Hair follicle dermal papilla cell (primary cell): Measurements from ENCODE around the genes KCNK18 and DENND10.

DNA sequence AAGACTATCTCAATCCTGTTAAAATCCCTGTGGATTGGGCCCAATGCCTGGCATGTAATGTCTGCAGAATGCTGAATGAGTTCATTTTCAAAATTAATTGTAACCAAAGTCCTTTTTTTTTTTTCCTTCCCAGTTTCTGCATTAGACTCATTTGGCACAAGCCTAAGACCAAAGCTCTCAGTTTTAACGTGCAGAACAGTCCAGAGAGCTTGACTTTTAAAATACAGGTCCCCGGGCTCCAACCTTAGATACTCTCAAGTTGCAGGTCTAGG is 105.6 kb downstream of the GFRA1 start:
- CAGE, long polyA plus RNA = no peak

GRCh38 chr10:116838223-116838770 is 11.0 kb upstream of the ENO4 start:
- CAGE, long polyA plus RNA = no peak

- CAGE, long polyA plus RNA = no peak
Observed at GRCh38 chr10:117197290-117197739, at the start of gene KCNK18. Gene KCNK18, plus strand, starts transcription at chr10:117197489.

DNA sequence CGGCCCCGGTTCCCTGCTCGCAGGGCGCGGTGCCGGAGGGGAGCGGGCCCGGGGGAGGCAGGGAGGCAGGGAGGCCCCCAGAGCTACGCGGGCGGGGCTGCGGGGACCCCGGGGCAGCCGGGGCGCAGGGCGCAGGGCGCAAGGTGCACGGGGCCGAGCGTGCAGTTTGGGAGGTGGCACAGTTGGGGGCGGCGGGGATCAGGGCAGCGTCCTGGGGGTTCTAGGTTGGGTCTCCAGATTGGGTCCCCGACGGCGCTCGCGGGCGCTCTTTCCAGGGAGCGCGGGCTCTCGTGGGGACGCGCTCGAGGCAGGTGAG is 271 bp downstream of the SLC18A2 start:
- CAGE, long polyA plus RNA = no peak

- CAGE, long polyA plus RNA = no peak
Observed at GRCh38 chr10:117287151-117288250, 46.6 kb downstream of the SLC18A2 start.

- CAGE, long polyA plus RNA = no peak
Observed at GRCh38 chr10:117358073-117358618, 17.1 kb downstream of the PDZD8 start.

DNA sequence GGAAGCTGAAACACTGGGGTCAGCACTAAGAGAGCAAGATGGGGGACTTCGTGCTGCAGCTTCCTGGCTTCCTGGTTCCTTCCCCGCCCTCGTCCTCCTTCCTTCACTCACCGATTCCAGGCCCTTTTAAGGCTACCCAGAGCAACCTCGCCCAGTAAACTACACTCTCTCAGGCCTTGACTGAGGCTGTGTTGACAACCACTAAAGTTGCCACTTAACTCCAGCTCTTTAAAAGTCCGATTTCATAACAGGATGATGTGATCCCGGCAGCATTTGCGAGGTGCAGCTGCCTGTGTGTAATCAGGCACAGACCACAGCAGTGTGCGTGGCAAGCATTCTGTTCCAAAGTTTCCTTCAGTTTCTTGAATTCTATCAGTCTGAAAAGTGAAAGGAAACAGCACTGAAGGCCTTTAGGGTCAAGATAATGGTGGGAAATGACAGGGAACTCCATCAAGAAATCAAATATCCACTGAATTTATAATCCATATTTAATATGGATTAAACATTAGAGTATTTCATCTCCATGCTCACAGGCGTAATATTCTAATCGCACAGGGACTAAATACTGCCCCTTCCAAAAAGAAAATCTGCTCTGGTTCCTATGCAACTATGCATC is 110.5 kb downstream of the RAB11FIP2 start:
- CAGE, long polyA plus RNA = no peak

DNA sequence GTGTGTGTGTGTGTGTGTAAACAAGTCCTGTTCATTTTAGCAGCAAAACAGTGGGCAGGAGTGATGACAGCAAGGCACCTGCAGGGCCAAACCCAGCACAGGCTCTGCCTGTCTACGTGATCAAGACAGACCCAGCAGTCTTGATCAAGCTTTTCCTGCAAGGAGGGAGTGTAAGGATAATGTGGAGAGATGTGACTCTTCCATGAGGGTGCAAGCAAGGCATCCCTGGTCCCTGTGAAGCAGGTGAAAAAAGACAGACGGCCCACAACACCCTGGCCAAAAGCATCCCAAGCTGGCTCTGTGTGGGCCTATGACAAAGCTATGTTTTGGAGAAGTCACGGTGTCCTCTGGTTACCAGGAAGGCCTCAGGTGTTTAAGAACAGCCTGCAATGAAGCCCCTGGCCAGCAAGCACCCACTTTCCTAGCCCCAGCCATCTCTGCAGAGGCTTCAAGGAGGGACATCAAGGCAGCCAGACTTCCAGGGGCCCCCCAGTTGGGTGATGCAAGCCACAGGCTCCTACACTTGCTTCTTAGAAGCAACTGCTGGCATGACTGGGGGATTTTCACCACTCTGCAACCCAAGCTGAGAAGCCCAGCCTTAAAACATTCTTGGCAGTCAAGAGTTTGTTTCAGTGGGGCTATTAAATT is 22.1 kb downstream of the RAB11FIP2 start:
- CAGE, long polyA plus RNA = no peak

DNA sequence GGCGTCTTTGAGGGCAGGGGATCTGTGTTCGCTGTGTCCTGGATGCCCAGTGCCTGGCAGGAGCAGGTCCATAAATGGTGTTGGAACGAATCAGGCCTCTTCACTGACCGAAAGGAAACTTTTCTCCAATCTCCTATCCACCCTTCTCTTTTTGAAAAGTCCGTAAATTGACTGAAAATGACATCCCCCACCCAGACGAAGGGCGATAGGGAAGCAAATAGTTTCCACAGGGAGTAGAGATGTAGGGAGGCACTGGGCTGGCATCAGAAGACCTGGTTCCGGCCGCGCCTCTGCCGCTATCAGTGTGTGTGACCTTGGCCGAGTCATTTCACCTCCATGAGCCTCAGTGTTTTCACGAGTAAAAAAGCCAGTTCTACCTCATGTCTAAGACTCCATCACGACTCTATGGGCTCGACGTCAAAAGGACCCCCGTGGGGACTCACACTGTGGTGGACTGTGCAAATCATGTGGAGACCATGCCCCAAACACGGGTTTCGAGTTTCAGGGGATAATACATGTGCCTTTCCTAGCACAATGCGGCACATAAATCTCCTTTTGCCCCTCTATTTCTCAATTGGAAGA is 526 bp upstream of the RAB11FIP2 start:
- CAGE, long polyA plus RNA = no peak

GRCh38 chr10:118673315-118673947 is 78.0 kb upstream of the PRLHR start:
- CAGE, long polyA plus RNA = no peak

DNA sequence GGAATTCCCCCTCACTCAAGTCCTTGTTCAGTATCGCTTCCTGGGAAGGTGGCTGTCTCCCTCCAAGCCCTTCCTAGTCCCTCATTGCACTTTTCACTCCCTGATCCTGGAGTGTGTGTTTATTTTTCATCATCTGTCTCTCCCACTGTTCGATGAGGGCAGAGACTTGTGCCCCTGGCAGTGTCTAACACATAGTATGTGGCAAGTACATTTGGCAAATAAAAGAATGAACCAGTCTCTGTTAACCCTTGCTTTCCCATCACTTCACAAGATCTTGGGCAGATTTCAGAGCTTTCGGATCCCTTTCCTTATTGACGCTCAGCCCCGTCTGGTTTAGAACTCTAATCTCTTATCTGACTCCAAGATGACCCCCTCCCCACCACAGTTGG is 24.0 kb upstream of the CACUL1 start:
- CAGE, long polyA plus RNA = no peak

DNA sequence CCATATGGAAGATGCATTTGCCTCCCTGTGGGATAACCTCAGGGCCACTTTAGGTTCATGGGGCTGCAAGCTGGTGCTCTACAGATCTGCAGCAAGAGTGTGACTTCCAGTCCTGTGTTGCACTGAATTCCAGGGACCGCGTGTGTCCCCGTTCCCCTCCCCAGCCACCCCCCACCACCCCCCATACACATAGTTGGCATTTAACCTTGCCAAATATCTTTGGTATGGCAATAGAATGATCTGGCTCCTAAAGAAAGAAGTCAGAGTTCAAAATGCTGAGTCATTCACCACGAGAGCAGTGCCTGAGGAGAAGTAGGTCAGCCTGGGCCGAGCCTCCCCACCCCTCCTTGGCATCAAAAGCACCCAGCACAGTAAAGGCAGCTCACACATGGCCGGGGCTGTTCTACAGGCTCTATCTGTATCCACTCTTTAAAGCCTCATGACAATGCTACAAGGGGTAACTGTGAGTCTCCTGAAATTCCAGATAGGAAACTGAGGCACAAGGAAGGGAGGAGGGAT is 70.5 kb upstream of the NANOS1 start:
- CAGE, long polyA plus RNA = no peak

- CAGE, long polyA plus RNA = no peak
Observed at GRCh38 chr10:119030304-119030659, 768 bp downstream of the NANOS1 start.

GRCh38 chr10:119031659-119032073 is 2.2 kb downstream of the NANOS1 start:
- CAGE, long polyA plus RNA = no peak

GRCh38 chr10:119035915-119036399 is 6.4 kb downstream of the NANOS1 start:
- CAGE, long polyA plus RNA = no peak

- CAGE, long polyA plus RNA = no peak
Observed at GRCh38 chr10:119043802-119044516, 14.4 kb downstream of the NANOS1 start.

- CAGE, long polyA plus RNA = no peak
Observed at GRCh38 chr10:119059151-119059590, 21.4 kb downstream of the EIF3A start.

GRCh38 chr10:119103780-119104743 is at the start of gene DENND10:
Gene DENND10, plus strand, starts transcription at chr10:119104113.
- CAGE, long polyA plus RNA = no peak

- CAGE, long polyA plus RNA = no peak
Observed at GRCh38 chr10:119211078-119211457, 3.7 kb downstream of the GRK5 start.

- CAGE, long polyA plus RNA = no peak
Observed at GRCh38 chr10:119296582-119297123, 89.3 kb downstream of the GRK5 start.